NCI-H460 (cell line): ENCODE measurements around a stretch of chr1.

RAMPAGE:
- cytosol, long total RNA = no peak
- long total RNA = no peak
- nucleus, long total RNA = no peak
Observed at GRCh38 chr1:7206066-7206363, 420.8 kb downstream of the CAMTA1 start.

RAMPAGE:
- cytosol, long total RNA = no peak
- long total RNA = no peak
- nucleus, long total RNA = no peak
Observed at GRCh38 chr1:7334525-7335216, 436.4 kb upstream of the VAMP3 start.

DNA sequence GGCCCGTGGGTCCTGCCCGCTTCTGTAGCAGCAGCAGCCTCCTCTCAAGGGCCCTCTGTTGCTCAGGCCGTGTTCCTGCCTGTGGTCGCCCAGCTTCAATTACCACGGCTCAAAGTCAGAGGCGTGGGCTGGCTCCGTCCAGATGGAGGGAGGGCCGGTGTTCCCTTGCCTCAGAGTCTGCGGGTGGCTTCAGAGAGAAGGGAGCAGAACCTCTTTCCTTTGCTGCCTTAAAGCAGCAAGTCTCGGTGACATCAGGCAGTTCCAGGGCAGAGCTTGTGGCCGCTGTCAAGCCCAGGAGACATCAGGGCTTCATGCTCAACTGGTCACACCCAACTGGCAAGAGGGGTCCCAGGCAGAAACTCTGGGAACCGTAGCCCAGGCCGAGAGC lies 270.5 kb upstream of the VAMP3 start:
RAMPAGE:
- cytosol, long total RNA = no peak
- long total RNA = no peak
- nucleus, long total RNA = no peak

GRCh38 chr1:7509845-7510199 lies 261.3 kb upstream of the VAMP3 start:
RAMPAGE:
- cytosol, long total RNA = no peak
- long total RNA = no peak
- nucleus, long total RNA = no peak

RAMPAGE:
- cytosol, long total RNA = no peak
- long total RNA = no peak
- nucleus, long total RNA = no peak
Observed at GRCh38 chr1:7550957-7551374, 220.1 kb upstream of the VAMP3 start.

RAMPAGE:
- cytosol, long total RNA = no peak
- long total RNA = no peak
- nucleus, long total RNA = no peak
Observed at GRCh38 chr1:7573978-7574845, 196.9 kb upstream of the VAMP3 start.

RAMPAGE:
- cytosol, long total RNA = no peak
- long total RNA = no peak
- nucleus, long total RNA = no peak
Observed at GRCh38 chr1:7704434-7705193, 66.5 kb upstream of the VAMP3 start.

RAMPAGE:
- cytosol, long total RNA = no peak
- long total RNA = no peak
- nucleus, long total RNA = no peak
Observed at GRCh38 chr1:7745683-7746227, 25.3 kb upstream of the VAMP3 start.

DNA sequence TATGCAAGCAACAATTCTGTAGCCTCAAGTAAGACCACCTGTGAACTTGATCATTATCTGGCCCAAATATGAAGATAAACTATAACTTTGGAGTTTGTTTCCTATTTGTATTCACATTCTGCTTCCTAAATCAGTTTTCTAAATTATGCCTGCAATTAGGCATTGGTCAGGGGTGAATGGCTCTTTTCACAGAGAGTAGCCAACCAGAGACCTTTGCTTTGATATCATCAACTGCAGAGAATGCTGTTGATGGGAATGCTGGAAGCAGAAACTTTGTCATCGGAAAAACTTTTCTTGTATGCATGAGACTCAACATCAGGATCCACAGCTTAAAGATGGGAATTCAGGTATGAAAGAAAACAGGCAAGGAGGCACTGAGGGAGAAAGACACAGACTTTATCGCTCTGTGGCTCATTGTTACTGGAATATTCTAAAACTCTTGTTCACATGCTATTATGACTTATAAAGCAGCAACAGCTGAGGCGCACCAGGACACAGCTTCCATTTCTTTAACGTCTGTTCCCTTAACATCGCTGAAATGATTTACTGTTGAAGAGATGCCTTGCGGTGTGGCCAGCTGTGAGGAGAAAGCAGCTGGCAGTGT lies 3.4 kb upstream of the PER3 start:
RAMPAGE:
- cytosol, long total RNA = no peak
- long total RNA = no peak
- nucleus, long total RNA = no peak

GRCh38 chr1:7826947-7827937 lies 25.6 kb downstream of the UTS2 start:
RAMPAGE:
- cytosol, long total RNA = no peak
- long total RNA = no peak
- nucleus, long total RNA = no peak

RAMPAGE:
- cytosol, long total RNA = no peak
- long total RNA = no peak
- nucleus, long total RNA = no peak
Observed at GRCh38 chr1:7938128-7938523, 2.5 kb downstream of the TNFRSF9 start.

DNA sequence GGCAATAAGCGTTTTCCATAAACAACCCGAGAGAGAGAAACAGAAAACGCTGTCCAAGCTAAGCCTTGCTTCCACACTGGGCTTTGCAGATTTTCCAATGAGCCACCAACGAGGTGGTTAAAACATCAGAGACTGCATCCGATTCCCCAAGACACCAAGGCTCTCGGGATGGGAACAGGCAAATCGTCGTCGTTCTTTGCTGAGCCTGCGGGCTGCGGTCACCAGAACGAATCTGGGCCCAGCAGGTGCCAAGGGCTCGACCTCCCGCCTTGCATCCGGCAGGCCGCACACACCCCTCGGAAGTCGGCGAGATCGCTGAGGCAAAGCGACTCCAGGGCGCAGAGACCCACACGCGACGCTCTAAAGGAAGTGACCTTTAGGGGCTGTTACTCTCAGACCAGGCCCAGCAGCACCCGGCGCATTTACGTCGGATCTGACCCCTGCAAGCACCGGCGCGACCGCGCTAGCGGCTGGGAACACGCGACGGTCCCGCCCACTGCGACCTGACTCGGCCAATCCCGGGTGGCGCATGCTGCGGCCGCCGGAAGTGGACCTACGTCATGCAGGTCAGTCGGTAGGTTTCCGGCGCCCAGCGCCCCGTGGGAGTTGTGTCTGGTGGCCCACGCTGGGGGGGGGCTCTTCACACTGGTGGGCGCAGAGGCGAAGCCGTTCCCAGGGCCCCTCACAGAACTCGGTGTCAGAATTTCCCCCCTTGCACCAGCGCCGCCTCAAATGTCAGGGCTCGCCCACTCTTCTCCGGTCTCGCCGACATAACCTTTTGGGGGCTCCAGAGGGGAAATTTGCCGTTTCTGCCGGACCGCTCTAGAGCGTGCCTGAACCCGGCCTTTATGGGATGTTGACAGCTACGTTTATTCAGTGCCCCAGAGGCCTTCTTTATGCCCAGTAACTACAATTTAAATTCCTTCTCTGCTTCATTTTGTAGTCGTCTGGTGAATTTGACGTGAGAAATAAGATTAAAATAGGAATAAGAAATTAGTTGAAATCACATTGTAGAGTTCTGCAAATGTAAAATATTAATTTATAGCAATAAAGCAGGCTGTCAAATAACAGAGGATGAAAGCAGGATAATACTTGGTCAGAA lies 7.4 kb upstream of the PARK7 start:
RAMPAGE:
- cytosol, long total RNA = no peak
- long total RNA = start-site peak on the minus strand centred at position 465 of the sequence, 72 bp wide, 11 and 12 reads in 2 replicates
- nucleus, long total RNA = no peak

DNA sequence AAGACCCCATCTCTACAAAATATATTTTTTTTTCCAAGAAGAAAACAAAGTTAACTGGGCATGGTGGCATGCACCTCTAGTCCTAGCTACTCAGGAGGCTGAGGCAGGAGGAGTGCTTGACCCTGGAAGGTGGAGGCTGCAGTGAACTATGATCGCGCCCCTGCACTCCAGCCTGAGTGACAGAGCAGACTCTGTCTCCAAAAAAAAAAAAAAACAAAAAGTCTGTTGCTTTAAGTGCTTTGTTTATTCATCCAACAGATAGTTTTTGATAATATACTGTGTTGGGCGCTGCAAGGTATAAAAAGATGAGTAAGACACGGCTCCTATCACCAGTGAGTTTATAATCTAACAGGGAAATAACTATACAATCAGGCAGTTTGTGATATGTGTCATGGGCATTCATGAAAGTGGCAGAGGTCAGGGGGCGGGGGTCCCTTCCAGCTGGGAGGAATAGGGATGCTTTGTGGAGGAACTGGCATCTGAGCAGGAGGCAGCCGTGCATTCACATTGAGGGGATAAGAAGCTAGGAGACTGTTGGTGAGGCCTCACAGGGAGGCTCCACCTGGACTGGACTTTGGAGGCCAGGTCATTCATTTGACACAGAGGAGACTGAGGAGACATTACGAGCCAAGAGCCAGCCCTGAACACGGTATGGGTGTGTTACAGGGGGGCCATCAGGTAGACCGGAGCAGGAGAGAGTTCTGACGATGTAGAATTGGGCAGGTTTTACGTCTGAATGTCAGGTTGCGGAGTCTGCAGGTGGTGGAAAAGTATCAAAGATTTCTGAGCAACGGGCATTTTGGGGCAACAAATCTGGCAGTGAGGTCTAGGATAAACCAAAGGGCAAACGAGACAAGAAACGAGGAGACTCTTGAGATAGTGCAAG lies 67.4 kb upstream of the ERRFI1 start:
RAMPAGE:
- cytosol, long total RNA = no peak
- long total RNA = no peak
- nucleus, long total RNA = no peak

GRCh38 chr1:8147742-8148463 lies 121.8 kb upstream of the ERRFI1 start:
RAMPAGE:
- cytosol, long total RNA = no peak
- long total RNA = no peak
- nucleus, long total RNA = no peak

RAMPAGE:
- cytosol, long total RNA = no peak
- long total RNA = no peak
- nucleus, long total RNA = no peak
Observed at GRCh38 chr1:8189685-8190336, 128.1 kb upstream of the SLC45A1 start.

GRCh38 chr1:8281729-8282179 lies 36.2 kb upstream of the SLC45A1 start:
RAMPAGE:
- cytosol, long total RNA = no peak
- long total RNA = no peak
- nucleus, long total RNA = no peak

GRCh38 chr1:8343185-8344036 lies 25.5 kb downstream of the SLC45A1 start:
RAMPAGE:
- cytosol, long total RNA = no peak
- long total RNA = no peak
- nucleus, long total RNA = no peak

DNA sequence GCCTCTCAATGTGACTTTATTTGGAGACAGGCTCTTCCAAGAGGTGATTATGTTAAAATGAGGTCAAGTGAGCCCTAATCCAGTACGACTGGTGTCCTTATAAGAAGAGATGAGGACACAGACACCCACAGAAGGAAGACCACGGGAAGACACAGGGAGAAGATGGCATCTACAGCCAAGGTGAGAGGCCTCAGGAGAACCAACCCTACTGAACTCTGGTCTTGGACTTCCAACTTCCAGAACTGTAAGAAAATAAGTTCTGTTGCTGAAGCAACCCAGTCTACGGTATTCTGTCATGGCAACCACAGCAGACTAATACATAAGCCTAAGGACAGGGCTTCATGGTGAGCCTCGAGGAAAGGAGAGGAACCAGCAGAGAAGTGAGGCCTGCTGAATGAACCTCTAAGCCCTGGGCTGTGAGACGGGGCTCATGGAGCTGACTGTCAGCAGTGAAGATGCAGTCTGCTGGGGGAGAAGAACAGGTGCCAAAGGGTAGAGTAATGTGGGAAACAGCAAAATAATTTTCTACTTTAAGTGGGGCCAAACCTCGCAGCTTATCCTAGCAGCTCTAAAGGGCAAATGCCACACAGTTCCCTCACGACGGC lies 60.6 kb downstream of the SLC45A1 start:
RAMPAGE:
- cytosol, long total RNA = no peak
- long total RNA = no peak
- nucleus, long total RNA = no peak

DNA sequence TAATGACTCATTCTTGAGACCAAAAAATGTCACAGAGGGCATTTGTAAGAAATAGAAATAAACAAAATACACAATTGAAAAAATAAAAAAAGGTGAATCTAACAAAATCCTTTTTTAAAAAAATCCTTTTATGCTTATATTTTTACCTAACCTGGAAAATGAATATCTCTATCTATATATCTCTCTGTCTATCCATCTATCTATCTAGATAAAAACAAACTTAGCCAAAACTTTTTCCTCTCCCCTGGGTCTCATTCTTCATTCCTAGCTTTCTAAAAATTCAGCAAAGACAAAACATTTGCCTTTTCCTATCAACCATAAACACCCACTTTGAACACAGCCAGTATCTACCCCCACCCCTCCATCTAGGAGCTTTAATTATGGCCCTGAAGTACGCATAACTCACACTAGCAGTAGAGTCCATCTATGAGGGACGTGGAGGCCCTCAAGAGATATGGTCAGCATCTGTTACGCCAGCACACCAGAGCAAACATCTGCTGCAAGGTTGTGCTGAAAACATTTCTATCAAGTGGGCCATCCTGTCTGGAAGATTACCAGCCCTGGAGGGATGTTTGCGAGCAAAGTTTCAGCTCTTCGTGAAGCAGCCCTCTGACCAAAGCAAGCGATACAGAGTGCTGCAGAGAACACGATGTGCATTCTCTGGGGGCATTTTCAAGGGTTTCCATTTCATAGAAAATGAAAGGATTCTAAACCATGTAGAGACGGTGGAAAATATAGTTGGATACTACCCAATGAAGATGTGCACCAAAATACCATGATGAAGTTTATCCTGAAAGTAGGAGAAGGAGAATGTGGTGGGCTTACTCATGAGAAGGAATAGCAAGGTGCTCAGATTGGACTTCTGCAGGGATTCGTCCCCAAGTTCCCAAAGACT lies 74.6 kb downstream of the SLC45A1 start:
RAMPAGE:
- cytosol, long total RNA = no peak
- long total RNA = no peak
- nucleus, long total RNA = no peak

DNA sequence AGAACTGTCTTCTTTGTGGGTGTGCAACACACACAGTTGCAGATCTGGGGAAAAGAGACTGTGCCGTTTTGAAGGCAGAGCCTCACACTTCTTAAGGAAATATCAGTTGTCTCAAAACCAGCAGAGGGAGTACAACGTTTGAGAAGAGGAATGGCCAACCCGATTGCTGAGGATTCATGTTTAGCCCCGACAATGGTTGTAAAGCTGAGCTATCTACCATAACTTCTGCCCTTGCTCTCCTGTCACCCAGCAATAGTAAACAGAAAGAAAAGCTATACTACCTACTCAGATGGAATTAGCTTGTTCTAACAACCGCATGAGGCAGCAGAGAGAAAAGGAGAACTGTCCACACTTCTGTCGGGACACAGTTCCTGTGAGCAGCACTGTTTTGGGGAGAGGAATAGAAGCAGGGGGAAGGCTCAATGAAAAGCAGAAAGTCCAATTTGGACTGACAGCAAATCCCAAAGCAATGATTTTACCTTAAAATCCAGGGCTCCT lies 91.2 kb downstream of the SLC45A1 start:
RAMPAGE:
- cytosol, long total RNA = no peak
- long total RNA = no peak
- nucleus, long total RNA = no peak